H1 (cell line): ENCODE results near the genes KIRREL2, LRFN3, THAP8 and CAPNS1.

- RRBS, result no CpG with 5 or more reads among the region's 19 CpGs
CAGE:
- cytosol, long polyA plus RNA, result no peak
- long polyA plus RNA, result no peak
- nucleus, long polyA plus RNA, result no peak
Measured at GRCh38 chr19:35318591-35319564, 10.1 kb upstream of the CD22 start.

DNA sequence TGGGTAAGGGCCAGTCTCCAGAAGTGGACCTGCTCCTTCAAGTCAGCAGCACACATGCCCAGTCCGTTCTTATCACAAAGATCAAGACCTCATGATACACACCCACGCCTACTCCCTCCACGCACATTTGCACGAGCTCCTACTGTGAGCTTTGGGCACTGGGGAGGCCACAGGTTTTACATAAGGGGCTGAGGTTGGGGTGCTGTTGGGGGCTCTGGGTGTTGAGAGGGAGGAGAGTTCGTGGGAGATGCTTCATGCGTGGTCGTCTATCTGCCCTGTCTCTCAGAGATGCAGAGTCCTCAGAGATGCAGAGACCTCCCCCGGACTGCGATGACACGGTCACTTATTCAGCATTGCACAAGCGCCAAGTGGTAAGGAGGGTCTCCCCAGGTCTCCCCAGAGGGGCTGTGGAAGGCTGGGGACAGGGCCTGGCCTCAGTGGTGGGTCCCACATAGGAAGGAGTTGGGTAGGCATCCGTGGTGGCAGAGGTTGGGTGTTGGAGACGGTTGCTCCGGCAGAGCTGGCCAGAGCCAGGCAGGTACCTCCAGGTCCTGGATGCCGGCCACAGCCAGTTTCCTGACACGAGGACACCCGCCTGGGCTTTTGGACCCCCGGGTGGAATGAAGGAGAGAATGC is 1.7 kb upstream of the FFAR1 start:
- RRBS, result 84% methylated on average over 5 of the region's 18 CpGs
CAGE:
- cytosol, long polyA plus RNA, result no peak
- long polyA plus RNA, result no peak
- nucleus, long polyA plus RNA, result no peak

GRCh38 chr19:35451210-35451677 is 3.2 kb downstream of the FFAR2 start:
- RRBS, result no CpG with 5 or more reads among the region's 3 CpGs
CAGE:
- cytosol, long polyA plus RNA, result no peak
- long polyA plus RNA, result no peak
- nucleus, long polyA plus RNA, result no peak

- RRBS, result no CpG with 5 or more reads among the region's 9 CpGs
CAGE:
- cytosol, long polyA plus RNA, result no peak
- long polyA plus RNA, result no peak
- nucleus, long polyA plus RNA, result no peak
Measured at GRCh38 chr19:35575588-35576058, 10.3 kb upstream of the PMIS2 start.

DNA sequence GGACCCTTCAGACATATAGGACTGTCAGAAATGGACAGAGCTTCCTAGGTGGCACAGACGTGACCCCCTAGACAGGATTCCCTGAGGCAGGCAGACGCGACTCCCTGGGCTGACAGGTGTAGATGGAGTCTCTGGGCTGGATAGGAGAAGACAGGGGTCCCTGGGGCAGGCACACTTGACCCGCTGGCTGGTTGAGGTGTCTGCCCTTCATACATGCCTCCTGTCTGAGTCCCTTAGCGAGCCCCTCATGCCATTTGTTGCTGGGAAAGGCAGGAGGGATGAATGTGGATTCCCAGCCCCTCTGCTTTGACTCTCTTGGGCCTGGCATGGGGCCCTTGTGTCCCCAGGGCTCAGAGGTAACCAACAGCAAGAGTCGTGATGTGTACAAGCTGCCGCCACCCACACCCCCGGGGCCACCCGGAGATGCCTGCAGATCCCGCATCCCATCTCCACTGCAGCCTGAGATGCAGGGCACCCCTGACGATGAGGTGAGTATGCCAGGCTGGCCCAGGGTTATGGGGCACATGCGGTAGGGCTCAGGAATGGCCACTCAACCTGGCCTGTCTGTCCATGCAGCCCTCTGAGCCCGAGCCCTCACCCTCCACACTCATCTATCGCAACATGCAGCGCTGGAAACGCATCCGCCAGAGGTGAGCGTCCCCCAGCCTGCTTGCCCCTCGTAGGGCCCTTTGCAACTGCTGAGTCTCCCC is 3.0 kb downstream of the HSPB6 start:
- RRBS, result no CpG with 5 or more reads among the region's 19 CpGs
CAGE:
- cytosol, long polyA plus RNA, result no peak
- long polyA plus RNA, result no peak
- nucleus, long polyA plus RNA, result no peak

DNA sequence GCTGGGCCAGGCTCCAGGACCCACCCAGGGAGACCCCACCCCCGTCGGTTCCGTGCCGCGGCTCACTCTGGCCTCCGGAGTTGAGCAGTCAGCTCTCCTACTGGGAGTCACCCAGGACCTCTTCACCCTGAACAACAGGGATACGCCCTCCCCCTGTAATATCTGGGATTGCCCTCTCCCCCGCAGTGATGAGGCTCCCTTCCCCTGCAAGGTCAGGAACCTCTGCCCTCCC is 983 bp downstream of the HSPB6 start:
- RRBS, result no CpG with 5 or more reads among the region's 8 CpGs
CAGE:
- cytosol, long polyA plus RNA, result no peak
- long polyA plus RNA, result no peak
- nucleus, long polyA plus RNA, result no peak

DNA sequence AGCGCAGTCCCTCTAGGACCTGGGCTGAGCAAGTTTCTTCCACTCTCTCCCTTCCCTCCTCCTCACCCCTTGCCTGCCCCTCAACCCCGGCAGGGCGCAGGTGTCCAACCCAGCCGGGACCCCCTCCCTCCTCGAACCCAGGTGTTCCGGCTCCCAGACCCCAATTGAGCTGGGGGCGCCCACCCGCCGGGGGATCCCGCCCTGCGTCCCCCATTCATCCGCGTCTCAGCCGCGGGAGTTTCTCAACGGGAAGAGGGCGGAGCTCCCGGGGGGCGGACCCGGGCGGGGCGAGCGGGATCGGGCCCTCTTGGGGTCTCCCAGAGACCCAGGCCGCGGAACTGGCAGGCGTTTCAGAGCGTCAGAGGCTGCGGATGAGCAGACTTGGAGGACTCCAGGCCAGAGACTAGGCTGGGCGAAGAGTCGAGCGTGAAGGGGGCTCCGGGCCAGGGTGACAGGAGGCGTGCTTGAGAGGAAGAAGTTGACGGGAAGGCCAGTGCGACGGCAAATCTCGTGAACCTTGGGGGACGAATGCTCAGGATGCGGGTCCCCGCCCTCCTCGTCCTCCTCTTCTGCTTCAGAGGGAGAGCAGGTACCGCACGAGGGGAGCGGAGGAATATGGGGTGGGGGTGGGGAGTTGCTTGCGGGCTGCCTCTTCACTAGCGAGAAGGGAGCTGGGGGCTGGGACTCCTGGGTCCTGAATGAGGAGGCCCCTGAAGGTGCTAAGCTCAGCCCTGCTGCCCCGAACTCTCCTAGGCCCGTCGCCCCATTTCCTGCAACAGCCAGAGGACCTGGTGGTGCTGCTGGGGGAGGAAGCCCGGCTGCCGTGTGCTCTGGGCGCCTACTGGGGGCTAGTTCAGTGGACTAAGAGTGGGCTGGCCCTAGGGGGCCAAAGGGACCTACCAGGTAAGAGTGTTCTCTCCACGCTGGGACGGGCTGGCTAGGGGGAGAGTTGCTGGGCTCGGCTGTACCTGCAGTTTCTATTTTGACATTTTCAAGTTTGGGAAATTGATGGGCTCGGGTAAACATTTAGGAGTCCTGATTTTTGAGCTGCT is at the start of gene KIRREL2:
KIRREL2 (plus strand) TSS at position 320 of the 1,052 bp plus-strand sequence.
- RRBS, result under 1% methylated on average over 12 of the region's 57 CpGs
CAGE:
- cytosol, long polyA plus RNA, result start-site peak on the plus strand centred at position 352 of the sequence, 19 bp wide, 15 reads
- long polyA plus RNA, result start-site peak on the plus strand centred at position 358 of the sequence, 175 bp wide, 27 and 27 reads in 2 replicates
- nucleus, long polyA plus RNA, result start-site peak on the plus strand centred at position 347 of the sequence, 29 bp wide, 29 reads

DNA sequence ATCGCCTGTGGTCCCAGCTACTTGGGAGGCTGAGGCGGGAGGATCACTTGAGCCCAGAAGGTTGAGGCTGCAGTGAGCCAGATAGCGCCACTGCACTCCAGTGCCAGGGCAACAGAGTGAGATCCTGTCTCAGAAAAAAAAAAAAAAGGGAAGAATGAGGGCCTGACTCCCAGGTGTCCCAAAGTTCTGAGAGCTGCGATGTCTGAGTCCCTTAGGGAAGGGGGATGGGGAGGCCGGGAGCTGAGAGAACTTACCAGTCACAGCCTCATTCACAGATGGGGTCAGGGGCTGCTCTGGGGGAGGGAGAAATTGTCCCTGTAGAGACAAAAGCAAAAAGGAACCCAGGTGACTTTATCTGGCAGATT is 4.1 kb upstream of the HCST start:
- RRBS, result no CpG with 5 or more reads among the region's 5 CpGs
CAGE:
- cytosol, long polyA plus RNA, result no peak
- long polyA plus RNA, result no peak
- nucleus, long polyA plus RNA, result no peak

GRCh38 chr19:35935858-35936912 is at the start of gene LRFN3:
TSS of gene LRFN3 (plus strand) at chr19:35936374.
- RRBS, result 7% methylated on average over 28 of the region's 77 CpGs
CAGE:
- cytosol, long polyA plus RNA, result start-site peak on the plus strand at chr19:35936497-35936559, 11 reads
- long polyA plus RNA, result no peak
- nucleus, long polyA plus RNA, result start-site peak on the plus strand at chr19:35936368-35936398, 7 reads; start-site peak on the plus strand at chr19:35936525-35936554, 5 reads

GRCh38 chr19:36031731-36032087 is 964 bp downstream of the CLIP3 start:
- RRBS, result no CpG with 5 or more reads among the region's 2 CpGs
CAGE:
- cytosol, long polyA plus RNA, result no peak
- long polyA plus RNA, result no peak
- nucleus, long polyA plus RNA, result no peak

DNA sequence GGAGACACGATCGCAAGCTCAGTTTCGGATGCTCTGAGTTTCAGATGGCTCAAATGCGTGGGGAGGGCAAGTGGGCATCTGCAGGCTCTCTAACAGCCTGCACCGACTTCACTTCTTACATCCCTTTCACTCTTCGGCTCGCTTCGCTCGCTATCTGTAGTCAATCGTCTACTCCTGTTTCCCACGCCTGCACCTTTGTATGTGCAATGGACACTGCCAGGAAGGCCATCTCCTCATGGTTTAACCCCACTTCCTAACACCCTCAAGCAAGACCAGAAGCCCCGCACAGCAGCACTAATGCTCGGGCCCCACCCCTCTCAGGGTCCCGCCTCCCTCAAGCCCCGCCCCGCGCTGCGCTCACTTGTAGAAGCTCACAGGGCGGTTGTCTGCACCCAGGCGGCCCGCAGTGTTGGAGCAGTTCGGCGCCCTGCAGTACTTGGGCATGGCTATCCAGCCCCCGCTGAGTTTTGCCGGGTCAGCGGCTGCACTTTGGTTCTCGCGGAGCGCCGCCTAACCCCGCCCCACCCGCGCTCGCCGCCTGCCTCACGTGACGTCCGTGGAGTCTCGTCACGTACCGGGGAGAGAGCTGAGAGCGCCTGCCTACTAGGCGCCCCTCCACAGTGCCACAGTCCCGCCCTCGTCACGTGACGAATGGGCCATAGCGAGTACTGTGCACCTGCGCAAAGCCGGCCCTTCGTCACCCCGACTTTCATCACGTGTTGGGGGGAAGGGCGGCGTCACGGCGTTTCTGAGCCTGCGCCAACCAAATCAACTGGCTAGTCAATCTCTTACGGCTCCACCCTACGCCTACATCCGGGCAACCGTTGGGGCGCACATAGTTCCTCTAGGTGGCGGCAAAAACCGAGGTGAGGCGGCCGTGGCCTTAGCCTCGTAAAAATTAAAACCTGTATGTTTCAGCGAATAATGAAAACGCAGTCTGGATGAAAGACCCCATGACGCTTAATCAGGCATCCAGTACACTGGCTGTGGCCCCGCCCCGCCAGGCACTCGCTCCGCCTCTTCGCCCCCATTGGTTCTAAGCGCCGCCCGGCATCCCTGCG is at the start of gene THAP8:
THAP8 (minus strand) TSS at position 512 of the 1,061 bp plus-strand sequence.
- RRBS, result 2% methylated on average over 13 of the region's 80 CpGs
CAGE:
- cytosol, long polyA plus RNA, result start-site peak on the minus strand centred at position 634 of the sequence, 31 bp wide, 115 reads
- long polyA plus RNA, result start-site peak on the minus strand centred at position 623 of the sequence, 12 bp wide, 50 and 44 reads in 2 replicates
- nucleus, long polyA plus RNA, result no peak

GRCh38 chr19:36129339-36129565 is 10.6 kb upstream of the CAPNS1 start:
- RRBS, result no CpG with 5 or more reads among the region's 6 CpGs
CAGE:
- cytosol, long polyA plus RNA, result no peak
- long polyA plus RNA, result no peak
- nucleus, long polyA plus RNA, result no peak

GRCh38 chr19:36139178-36140317 is at the start of gene CAPNS1:
TSS of gene CAPNS1 (plus strand) at chr19:36140066.
- RRBS, result 4% methylated on average over 28 of the region's 83 CpGs
CAGE:
- cytosol, long polyA plus RNA, result start-site peak on the plus strand at chr19:36140110-36140129, 573 reads
- long polyA plus RNA, result start-site peak on the plus strand at chr19:36140087-36140144, 736 and 372 reads in 2 replicates
- nucleus, long polyA plus RNA, result start-site peak on the plus strand at chr19:36140111-36140129, 195 reads

- RRBS, result no CpG with 5 or more reads among the region's 18 CpGs
CAGE:
- cytosol, long polyA plus RNA, result no peak
- long polyA plus RNA, result no peak
- nucleus, long polyA plus RNA, result no peak
Measured at GRCh38 chr19:36155496-36156834, 3.7 kb upstream of the COX7A1 start.

DNA sequence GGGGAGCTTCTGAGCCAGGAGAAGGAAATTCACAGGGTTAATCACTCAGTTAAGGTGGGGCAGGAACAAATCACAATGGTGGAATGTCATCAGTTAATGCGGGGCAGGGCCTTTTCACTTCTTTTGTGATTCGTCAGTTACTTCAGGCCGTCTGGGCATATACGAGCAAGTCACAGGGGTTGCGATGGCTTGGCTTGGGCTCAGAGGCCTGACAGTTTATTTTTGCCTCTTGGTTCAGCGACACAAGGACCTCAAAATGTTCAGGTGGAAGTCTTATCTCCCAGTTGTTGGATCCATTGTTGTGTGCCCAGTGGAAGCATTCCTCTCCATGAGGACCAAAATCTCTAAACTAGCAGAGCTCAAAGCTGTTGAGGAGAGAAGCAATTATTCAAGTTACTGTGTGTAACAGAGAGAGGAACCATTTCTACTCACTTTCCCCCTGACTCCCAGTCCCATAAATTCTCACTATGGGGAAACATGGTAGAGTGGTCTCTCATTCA is 8.6 kb upstream of the COX7A1 start:
- RRBS, result no CpG with 5 or more reads among the region's 6 CpGs
CAGE:
- cytosol, long polyA plus RNA, result no peak
- long polyA plus RNA, result no peak
- nucleus, long polyA plus RNA, result no peak

GRCh38 chr19:36256785-36257232 is 41.9 kb downstream of the ZNF146 start:
- RRBS, result no CpG with 5 or more reads among the region's 31 CpGs
CAGE:
- cytosol, long polyA plus RNA, result no peak
- long polyA plus RNA, result no peak
- nucleus, long polyA plus RNA, result no peak

GRCh38 chr19:36417312-36417979 is 998 bp downstream of the ZFP82 start:
- RRBS, result 56% methylated on average over 4 of the region's 18 CpGs
CAGE:
- cytosol, long polyA plus RNA, result no peak
- long polyA plus RNA, result no peak
- nucleus, long polyA plus RNA, result no peak

GRCh38 chr19:36489758-36490233 is 435 bp upstream of the ZNF566 start:
- RRBS, result no CpG with 5 or more reads among the region's 22 CpGs
CAGE:
- cytosol, long polyA plus RNA, result start-site peak on the plus strand at chr19:36490021-36490060, 6 reads
- long polyA plus RNA, result start-site peak on the plus strand at chr19:36489926-36490117, 7 and 10 reads in 2 replicates
- nucleus, long polyA plus RNA, result start-site peak on the plus strand at chr19:36490006-36490049, 9 reads

- RRBS, result no CpG with 5 or more reads among the region's 6 CpGs
CAGE:
- cytosol, long polyA plus RNA, result no peak
- long polyA plus RNA, result no peak
- nucleus, long polyA plus RNA, result no peak
Measured at GRCh38 chr19:36529204-36529568, 1.1 kb upstream of the ZNF260 start.

DNA sequence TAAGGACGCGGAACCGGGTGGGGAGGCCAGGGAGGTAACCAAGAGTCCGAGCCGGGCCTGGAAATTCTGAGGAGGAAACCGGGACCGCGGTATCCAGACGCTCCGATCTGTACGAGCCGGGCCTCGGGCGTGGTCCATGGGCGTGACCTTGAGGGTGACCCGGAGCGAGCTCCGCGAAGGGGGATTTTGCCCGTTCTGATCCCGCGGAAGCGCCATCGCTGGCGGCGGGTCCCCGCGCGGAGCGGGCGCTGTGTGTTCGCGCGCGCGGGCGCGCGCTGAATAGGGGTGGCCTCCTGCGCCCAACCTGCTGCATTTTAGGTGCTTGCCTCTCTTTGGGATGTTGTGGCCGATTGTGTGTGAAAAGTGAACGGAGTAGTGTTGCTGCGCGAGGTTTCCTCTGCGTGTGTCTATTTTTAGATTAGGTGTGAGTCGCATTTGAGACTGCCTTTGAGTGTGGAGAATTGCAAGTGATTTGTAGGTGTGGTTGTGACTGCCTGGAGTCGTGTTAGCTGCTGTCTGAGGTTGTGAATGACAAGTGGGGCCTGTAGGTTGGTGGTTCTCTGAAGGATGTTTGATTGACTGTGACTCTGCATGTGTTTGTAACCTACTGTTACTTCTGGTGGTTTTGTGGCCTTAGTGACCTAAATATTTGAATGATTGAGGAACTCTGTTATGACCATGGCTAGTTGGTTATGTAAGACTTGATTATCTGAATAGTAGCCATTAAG is 464 bp downstream of the ZNF382 start:
- RRBS, result 3% methylated on average over 10 of the region's 47 CpGs
CAGE:
- cytosol, long polyA plus RNA, result no peak
- long polyA plus RNA, result no peak
- nucleus, long polyA plus RNA, result no peak